Duodenum (tissue), 1 donor: ENCODE measurements around a stretch of chr2.

- PRO-cap: no peak
Measured at GRCh38 chr2:64769374-64769782, 115.7 kb upstream of the SERTAD2 start.

DNA sequence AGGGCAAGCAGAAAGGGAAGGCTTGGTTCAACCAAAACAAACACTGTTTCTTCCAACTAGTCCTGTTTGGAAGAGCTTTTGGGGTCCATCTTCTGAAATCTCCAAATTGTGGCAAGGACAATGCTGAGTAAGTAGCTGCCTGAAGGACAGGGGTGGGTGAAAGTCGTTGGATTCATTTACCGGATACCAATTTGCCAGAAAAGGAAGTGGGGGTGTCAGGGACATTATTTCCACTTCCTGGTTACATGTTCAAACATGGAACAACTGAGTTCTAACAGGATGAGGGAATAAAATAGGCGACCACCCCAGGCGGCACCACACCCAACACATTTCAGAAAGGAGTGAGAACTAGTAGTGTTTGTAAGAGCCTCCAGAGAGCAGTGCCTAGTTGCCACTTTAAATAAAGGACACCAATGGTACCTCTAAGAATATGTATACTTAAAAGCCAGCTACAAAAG lies 158.6 kb upstream of the SERTAD2 start:
- PRO-cap: no peak

- PRO-cap: no peak
Measured at GRCh38 chr2:64858593-64859184, 130.5 kb upstream of the SLC1A4 start.

DNA sequence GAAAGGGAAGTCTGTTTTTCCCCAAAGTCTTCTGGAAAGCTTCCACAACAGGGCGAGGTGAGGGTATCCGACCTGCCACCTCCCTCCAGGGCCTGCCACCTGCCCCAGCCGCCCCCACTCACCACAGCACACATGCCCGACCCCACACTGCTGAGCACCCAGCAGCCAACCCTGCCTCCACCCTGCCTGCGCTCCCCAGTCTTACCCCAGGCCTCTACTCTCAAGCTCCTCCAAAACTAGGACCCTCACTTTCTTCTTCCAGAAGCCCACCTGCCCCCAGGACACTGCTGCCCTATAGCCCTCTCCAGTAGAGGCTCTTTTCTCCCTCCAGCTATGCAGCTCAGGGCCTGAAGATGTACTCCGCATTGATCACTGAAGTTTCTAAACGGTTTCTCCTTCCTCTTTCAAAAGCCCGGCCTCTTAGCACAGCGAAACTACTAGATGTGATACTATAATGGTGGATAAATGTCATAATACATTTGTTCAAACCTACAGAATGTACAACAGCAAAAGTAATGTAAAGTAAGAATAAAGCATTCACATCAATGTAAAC lies 128.8 kb upstream of the SLC1A4 start:
- PRO-cap: no peak

DNA sequence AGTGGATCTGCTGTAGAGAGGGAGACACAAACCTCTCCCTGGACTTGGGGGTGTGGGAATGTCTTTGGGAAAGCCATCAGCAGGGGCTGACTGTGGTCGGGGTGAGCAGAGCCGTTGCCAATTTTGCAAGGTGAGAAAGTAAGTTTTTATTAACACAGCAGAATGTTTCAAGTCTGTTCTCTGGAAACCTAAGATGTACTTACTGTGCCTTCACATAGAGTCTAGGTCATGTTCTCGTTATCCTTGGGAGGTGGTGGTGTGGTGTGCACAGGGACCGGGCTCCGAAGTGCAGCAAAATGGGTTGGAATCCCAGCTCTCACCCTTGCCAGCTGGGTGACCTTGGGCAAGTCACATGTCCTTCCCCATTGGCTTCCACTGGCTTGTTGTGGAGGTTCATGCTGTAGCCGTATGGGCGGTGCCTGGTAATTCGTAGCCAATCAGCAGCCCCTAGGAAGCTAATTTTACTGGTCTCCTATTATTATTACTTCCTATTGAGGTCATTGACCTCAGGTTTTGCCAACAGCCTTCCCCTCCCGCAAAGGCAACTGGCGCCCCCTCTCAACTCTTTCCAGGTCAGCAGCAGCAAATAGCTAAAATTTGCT lies 66.8 kb upstream of the SLC1A4 start:
- PRO-cap: no peak

DNA sequence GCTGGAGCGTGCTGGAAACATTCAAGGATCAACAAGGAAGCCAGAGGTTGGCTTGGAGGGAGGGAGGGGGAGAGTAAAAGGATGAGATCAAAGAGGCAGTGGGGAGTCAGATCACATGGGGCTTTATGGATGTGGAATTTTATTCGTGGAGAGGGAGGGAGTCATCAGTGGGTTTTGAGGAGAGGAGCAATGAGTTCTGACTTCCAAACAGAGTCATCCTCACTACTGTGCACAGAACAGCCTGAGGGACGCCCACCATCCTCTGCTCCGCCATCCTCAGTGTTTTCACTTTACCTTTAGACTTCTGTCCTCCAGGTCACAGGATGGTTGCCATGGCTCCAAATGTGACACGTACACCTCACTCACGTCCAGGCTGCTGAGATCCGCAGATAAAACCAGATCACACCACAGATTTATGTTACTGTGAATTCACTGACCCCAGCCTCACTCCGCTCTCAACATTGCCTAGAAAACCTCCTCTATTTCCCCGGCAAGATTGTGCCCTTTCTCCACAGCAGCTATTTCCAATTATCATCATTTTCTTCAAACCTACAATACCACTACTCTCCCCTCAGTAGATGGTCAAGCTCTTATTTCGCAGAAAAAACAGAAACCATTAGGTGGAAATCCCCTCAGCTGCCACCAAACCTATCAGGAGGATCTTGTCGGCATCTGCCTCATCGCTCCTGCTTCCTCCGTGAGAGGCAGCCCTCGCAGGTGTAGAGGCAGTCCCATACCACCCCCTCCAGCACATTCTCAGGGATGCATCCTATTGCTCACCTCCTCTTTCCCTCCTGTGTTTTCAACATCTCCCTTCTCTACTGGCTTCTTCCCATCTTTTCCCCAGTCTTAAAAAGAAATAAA lies 49.8 kb upstream of the SLC1A4 start:
- PRO-cap: no peak

GRCh38 chr2:65023922-65024341 lies 32.3 kb upstream of the CEP68 start:
- PRO-cap: no peak

DNA sequence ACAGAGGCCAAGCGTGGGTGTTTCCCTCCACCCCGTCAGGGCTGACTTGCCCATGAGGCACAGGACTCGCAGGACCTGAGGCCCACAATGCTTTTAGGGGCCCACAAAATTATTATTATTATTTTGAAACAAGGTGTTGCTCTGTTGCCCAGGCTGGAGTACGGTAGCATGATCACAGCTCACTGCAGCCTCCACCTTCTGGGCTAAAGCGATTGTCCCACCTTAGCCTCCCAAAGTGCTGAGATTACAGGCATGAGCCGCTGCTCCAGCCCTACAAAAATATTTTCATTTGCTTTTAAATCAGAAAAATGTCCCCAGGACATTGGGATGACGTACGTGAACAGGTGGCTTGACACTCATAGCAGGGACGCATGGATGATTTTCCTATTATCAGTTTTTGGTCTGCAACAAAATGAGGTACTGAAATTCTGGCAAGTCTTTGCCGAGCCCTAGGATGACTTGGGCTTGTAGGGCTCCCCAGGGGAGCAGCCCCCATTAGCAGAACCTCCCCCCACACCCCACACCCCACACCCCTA lies 29.2 kb upstream of the CEP68 start:
- PRO-cap: no peak

DNA sequence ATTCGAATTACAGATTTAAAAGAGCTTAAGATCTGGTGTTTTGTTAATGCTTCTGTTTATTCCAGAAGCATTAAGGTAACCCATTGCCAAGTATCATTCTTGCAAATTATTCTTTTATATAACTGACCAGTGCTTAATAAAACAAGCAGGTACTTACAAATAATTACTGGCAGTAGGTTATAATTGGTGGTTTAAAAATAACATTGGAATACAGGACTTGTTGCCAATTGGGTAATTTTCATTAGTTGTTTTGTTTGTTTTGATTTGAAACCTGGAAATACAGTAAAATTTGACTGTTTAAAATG lies 41.9 kb downstream of the ACTR2 start:
- PRO-cap: no peak

DNA sequence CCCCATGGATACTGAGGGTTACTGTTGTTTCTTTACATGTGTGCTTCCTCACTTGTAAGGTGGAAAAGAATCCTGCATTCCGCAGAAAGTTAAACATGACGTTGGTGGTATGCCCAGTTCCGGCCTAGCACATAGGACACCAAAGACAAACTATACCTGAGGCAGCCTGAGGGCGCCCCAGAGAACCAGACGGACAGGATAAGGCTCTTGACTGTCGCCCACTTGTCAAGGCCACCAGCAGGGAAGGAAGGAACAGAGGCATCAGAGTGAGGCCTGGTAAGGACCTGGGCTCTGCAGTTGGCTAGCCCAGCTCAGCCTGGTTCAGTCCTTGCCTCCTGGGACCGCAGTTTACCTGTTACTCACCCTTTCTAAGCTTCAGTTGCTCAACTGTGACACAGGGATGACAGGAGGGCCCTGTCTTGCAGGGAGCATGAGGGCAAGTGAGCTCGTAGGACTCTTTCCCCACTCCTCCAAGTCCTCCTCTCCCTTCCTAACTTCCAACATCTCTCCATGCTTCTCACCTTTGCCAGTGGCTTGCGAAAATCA lies 82.1 kb downstream of the ACTR2 start:
- PRO-cap: no peak

- PRO-cap: no peak
Measured at GRCh38 chr2:65430235-65430392, 2.3 kb downstream of the SPRED2 start.

GRCh38 chr2:65430641-65431689 lies 1.4 kb downstream of the SPRED2 start:
- PRO-cap: unidirectional peak, plus-strand start at chr2:65430901; bidirectional peak, plus-strand start at chr2:65431122, minus-strand start at chr2:65430951; unidirectional peak, plus-strand start at chr2:65431341; bidirectional peak, plus-strand start at chr2:65431525, minus-strand start at chr2:65431451

GRCh38 chr2:65434731-65435300 lies 2.4 kb upstream of the SPRED2 start:
- PRO-cap: no peak

GRCh38 chr2:65455509-65455855 lies 23.1 kb upstream of the SPRED2 start:
- PRO-cap: no peak

DNA sequence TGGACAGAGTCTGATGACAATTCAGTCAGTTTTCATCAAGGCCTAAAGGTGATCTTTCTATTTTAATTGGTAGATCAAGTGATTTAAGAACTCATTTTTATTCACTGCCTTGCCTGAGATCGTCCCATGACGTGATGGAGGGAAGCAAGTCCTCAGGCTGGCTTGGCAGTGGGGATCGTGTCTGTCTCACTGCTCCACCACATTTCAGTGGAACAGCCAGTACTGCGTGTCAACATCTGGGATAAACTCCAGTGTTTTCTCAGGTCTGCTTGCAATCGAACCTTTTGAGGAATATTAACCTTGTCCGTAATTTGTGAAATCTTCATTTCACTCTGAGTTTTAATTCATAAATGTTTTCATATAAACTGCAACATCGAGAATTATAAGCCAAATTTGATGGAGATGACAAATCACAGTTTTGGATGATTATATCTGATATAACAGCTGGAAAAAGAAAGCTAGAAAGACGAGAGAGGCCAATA lies 414.6 kb upstream of the SPRED2 start:
- PRO-cap: no peak

DNA sequence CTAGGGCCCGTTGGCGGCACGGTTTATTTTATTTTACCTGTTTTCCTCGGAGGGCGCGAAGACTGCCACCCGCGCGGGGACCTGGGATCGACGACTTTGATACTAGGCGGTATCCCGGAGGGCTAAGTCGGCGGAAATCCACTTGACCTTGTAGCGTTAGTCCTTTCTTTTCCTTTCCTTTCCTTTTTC lies 10.6 kb downstream of the MEIS1 start:
- PRO-cap: no peak

- PRO-cap: no peak
Measured at GRCh38 chr2:66476295-66477143, 41.6 kb downstream of the MEIS1 start.

GRCh38 chr2:66496668-66497074 lies 61.7 kb downstream of the MEIS1 start:
- PRO-cap: no peak

GRCh38 chr2:66529749-66530305 lies 94.9 kb downstream of the MEIS1 start:
- PRO-cap: no peak

GRCh38 chr2:66576357-66576802 lies 141.5 kb downstream of the MEIS1 start:
- PRO-cap: no peak